GM23248 (cell line): ENCODE measurements around a stretch of chr6.

- RAMPAGE, long total RNA = no peak
These were observed 16.8 kb downstream of the POM121L2 start for GRCh38 chr6:27295162-27295740.

GRCh38 chr6:27297679-27298120, 14.4 kb downstream of the POM121L2 start:
- RAMPAGE, long total RNA = no peak

DNA sequence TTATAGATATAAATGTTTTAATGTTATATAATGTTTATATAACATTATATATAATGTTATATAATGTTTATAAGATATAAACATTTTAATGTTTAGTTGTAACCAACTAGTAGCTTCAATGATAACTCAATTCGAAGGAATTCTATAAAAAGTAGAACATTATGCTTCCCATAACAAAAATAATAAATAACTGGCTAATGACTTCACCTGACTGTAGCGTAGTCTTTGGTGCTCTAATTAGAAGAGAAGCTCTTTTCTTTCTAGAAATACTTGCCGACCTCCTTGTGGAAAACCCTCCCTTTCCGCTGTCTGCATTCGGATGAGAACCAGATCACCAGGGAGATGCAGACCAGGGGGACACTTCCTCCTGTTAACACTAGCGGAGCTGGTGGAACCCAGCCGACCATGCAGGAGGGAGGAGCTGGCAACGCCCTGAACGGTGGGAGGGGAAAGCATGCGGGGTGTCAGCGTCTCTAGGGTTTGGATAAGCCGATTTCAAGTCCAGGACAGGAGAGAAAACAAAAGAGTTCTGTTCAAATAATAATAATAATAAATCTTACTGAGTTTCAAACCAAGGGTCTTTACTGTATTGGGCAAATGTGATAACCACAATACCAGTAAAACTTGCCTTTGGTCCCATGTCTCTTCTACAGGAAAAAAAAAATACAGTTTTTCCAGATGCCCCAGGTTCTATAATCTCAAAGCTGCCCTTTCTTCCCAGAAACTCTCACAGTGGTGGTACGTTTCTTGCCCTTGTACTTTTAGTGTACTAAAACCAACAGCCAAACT, 53.7 kb downstream of the H2BC13 start:
- RAMPAGE, long total RNA = no peak

DNA sequence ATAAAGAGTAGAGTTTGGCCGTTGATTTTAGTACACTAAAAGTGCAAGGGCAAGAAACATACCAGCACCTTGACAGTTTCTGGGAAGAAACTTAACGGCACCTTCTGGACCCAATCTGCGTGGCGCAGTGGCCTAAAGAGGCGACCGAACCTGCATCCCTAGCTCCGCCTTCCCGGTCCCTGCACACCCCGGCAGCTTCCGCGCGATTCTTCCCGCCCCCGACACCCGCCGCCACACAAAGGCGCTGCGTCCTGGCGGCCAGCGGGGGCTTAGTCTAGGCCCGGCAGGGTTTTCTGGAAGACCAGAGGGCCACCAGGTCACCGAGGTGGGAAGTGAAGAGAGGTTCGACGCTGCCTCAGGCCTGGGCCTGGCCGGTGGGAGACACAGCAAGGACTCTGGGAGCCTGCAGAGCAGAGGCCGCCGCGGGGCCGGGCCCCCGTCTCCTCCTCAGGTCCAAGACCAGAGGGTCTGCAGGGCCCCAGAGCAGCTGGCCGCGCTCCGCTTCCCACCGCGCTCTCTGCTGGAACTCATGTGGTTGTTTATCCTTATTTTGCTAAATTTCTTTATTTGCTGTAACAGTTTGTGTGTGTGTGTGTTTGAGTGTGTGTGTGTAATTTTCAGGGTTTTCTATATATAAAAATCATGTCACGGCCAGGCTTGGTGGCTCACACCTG, 50.4 kb downstream of the H2BC13 start:
- RAMPAGE, long total RNA = no peak

DNA sequence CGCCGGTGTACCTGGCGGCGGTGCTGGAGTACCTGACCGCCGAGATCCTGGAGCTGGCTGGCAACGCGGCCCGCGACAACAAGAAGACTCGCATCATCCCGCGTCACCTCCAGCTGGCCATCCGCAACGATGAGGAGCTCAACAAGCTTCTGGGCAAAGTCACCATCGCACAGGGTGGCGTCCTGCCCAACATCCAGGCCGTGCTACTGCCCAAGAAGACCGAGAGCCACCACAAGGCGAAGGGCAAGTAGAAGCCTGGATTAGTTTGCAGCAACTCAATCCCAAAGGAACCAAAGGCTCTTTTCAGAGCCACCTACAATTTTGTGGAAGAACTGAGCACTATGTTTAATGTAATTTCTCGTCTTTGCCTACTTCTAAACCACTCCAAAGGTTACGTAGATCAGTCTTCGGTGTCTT, 387 bp downstream of the H2AC13 start:
- RAMPAGE, long total RNA = no peak

- RAMPAGE, long total RNA = no peak
These were observed 296 bp upstream of the H4C12 start for GRCh38 chr6:27831770-27831941.

DNA sequence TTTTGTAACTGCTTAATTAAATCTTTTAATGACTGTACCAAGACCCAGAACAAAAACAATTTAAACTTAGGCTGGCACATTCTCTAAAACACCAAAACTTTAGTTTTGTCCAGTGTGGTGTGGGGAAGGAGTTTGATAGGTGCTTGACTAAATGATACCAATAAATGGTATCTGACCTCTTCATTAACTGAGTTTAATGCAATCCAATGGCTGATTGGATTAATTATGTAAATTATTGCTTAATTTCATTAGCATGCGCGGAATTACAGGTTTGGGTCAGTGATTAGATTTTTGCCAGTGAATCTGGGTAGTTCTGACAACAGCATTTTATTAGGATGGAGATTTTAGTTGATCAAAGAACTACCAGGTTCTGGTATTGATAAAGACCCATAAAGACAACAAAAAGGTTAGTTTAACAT, 825 bp upstream of the H3C12 start:
- RAMPAGE, long total RNA = no peak

GRCh38 chr6:28080663-28081852, 690 bp downstream of the ZNF165 start:
- RAMPAGE, long total RNA = no peak

DNA sequence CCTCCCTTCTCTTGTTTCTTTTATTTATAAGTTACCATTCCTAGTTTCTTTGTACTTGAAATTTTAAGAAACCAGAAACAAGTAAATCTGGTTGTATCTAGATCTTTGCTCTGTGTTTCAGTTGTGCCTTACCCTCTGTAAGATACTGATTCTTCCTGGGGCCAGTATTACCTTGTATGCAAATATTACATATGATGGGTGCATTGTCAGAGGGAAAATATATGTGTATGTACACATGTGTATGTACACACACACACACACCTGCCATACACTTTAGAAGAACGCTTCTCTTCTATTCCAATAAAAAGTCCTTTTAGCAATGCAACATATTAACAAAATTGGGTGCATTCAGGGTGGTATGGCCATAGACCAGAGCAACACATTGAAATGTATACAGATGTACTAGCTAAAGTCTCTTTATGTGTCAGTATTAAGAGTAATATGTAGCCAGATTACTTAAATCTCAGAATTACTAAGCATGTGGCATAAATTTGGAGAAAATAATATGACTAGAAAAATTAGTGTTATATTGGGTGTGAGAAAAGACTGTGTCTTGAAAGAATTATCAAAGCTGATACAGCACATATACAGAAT, 14.3 kb downstream of the ZKSCAN8 start:
- RAMPAGE, long total RNA = no peak

DNA sequence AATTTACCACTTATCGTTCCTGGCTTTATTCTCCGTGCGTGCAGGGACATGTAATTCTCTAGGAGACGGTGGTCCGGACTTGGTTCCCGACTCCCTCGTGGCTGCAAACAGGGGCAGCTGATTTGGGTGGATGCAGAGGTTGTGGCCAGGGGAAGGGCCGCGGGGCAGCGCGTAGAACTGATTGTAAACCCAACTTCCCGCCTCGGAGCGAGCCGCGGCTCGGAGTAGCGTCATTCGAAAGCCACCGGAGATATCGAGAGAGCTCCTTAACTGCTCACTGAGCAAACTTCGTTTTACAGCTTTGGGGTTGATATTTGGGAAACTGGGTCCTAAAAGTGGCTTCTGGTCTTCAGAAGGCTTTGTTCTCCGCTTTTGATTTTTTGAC, 17.5 kb upstream of the ZSCAN9 start:
- RAMPAGE, long total RNA = no peak

GRCh38 chr6:28218414-28219437, 6.3 kb upstream of the ZSCAN9 start:
- RAMPAGE, long total RNA = no peak

DNA sequence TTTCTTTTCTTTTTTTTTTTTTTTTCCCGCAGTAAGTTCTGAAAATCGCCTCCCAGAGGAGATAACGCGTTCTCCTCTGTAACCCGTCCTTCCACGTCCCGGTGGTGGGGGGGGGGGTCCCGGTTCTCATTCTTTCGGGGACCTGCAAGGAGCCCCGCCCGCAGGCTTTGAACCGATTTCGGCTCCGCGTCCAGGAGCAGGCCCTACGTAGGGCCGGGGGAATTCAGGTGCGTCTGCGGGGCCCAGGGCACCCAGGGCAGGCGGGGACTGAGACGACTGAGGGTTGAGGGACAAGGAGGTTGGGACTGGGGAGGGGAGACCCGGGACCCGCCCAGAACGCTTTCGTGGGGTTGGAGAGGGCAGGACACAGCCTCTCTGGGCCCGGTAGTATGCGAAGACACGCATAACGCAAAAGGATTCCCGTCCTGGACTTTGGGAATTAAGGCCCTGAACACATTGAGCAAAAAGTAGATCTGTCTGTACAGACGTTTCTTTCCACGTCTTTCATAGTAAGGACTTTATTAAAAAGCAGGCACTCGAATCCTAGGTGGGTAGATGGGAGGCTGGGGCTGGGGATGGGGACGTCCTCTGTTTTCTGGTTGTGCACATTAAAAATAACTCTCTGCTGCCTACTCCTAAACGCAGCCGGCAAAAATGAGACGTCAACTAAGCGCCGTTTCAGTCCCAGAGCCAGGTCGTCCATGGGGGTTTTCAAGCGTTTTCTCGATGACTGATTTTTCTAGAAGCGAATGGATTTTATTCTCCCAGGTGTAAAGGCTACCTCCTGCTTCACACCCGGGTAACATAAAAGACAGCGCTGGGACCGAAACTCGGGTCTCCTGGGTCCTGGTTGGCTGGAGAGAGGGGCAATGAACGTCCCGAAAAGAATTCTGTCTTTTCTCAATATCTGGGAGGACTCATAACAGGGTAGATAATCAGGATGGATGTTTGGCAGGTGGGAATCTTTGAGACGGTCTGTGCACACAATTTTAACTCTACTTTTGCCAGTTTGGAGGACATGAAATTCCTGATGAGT, 25.5 kb downstream of the GPX6 start:
- RAMPAGE, long total RNA = no peak

GRCh38 chr6:28555146-28555581, 29.5 kb downstream of the GPX5 start:
- RAMPAGE, long total RNA = no peak

DNA sequence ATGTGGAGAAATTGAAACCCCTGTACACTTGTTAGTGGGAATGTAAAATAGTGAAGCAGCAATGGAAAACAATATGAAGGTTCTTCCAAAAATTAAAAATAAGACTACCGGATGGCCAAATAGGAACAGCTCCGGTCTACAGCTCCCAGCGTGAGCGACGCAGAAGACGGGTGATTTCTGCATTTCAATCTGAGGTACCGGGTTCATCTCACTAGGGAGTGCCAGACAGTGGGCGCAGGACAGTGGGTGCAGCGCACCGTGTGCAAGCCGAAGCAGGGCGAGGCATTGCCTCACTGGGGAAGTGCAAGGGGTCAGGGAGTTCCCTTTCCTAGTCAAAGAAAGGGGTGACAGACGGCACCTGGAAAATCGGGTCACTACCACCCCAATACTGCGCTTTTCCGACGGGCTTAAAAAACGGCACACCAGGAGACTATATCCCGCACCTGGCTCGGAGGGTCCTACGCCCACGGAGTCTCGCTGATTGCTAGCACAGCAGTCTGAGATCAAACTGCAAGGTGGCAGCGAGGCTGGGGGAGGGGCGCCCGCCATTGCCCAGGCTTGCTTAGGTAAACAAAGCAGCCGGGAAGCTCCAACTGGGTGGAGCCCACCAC, 34.1 kb upstream of the SCAND3 start:
- RAMPAGE, long total RNA = no peak

DNA sequence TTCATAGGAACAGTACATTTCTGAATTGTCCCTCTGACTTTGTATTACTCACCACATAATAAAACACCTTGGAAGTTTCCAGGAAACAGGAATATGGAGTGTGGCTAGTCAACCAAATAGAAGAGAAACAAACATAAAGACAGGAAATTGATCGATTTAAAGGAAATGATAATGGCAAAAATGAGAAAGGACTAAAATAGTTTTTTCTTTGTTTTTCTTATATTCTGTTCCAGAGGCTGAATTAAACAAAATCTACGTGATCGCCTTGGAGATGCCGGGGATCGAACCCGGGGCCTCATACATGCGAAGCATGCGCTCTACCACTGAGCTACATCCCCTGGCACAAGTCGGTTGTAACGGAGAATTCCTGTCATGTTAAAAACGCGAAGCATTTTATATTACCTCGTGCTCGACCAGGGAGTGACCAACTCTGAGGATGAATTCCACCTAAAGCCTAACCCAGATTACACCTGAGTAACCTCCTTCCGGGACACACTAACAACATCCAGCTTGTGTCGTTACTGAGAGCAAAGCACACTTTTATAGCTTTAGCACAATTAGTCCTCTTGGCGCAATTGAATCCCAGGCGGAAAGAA, 86.6 kb upstream of the SCAND3 start:
- RAMPAGE, long total RNA = no peak

- RAMPAGE, long total RNA = no peak
These were observed 108.6 kb upstream of the SCAND3 start for GRCh38 chr6:28695586-28696243.

- RAMPAGE, long total RNA = no peak
These were observed 160.4 kb upstream of the SCAND3 start for GRCh38 chr6:28747146-28748326.

- RAMPAGE, long total RNA = no peak
These were observed 56.7 kb downstream of the TRIM27 start for GRCh38 chr6:28867115-28867390.

DNA sequence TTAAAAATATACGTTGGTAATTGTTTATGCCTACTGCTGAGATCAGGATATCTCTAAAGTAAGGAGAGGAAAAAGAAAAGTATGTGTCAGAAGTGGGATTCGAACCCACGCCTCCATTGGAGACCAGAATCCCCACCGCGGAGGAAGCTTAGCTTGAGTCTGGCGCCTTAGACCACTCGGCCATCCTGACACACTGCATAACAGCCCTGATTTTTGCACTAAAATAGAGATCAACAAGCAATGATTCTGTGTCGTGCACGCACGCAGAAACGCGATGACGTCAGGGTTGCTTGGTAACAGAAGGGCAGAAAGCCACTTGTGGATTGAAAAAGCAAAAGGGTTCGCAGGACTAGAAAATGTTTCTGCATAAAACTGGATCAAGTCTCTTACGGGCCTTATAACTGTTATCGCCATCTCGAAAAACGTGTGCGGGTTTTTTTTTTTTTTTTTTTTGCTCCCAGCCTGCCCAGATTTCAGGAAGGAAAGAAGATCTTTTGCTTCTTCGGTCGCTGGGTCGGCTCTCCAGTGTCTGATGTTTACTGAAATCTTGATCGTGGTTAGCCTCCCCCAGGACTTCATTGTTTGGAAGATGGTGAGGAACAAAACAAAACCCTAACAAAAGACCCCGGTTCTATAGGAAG, 27.5 kb downstream of the TRIM27 start:
- RAMPAGE, long total RNA = no peak

GRCh38 chr6:29014586-29015290, 9.6 kb upstream of the ZNF311 start:
- RAMPAGE, long total RNA = no peak